ENCODE results near the genes ZNF776, ZSCAN22 and RPS5.

DNA sequence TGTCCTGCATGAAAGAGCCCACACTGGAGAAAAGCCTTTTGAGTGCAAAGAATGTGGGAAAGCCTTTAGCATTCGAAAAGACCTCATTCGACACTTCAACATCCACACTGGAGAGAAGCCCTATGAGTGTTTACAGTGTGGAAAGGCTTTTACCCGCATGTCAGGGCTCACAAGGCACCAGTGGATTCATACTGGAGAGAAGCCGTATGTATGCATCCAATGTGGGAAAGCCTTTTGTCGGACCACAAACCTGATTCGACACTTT, 11.3 kb downstream of the ZNF460 start:
- PRO-cap, 5 experiments, result peak in 2 of 5 experiments; most common plus-strand start position 129 of the sequence (in 2)
- RAMPAGE, long total RNA, 2 experiments, result no peak in any of the 2 experiments
- RRBS, result no CpG with 5 or more reads among the region's 6 CpGs

DNA sequence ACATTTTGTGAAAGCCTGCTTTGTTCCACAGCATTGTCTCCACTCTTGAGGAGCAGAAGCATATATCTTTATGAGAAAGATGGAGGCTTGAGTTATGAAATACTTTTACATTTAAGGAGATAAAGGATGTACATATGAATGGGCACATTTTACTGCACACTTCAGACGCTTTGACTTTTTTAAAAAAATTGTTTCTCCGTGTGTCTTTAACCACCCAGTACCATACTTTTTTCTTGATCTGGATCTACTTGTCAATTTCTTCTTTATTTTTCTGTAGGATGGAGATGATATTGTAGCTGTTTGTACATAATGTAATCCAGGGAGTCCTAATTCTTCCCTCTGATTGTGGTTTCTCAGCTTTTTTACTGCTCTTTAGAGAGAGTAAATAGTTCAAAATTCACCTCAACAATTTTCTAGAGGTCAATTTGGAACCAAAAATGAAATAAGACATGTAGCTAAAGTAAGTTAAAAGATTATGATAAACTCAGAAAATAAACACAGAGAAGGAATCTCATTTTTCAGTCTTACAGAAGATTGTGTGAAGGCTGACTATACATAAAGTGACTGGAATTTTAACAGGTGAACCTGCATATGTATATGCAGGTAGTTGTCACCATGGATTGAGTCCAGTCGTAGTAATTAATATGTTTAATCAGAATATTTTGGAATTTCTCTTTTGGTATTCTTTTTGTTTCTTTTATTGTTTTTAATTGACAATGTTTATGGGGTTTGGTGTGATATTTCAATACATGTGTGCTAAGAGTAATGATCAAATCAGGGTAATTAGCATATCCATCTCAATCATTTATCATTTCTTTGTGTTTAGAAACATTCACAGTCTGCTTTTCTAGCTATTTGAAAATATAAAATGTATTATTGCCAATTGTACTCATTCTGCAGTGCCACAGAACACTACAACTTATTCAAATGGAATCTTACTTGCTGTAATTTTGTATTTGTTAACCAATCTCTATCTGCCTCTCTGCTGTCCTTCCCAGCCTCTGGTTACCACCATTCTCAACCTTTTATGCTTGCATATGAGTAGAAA, 12.8 kb downstream of the ZNF460 start:
- PRO-cap, 5 experiments, result no peak in any of the 5 experiments
- RAMPAGE, long total RNA, 2 experiments, result no peak in any of the 2 experiments
- RRBS, result no CpG with 5 or more reads among the region's 3 CpGs

DNA sequence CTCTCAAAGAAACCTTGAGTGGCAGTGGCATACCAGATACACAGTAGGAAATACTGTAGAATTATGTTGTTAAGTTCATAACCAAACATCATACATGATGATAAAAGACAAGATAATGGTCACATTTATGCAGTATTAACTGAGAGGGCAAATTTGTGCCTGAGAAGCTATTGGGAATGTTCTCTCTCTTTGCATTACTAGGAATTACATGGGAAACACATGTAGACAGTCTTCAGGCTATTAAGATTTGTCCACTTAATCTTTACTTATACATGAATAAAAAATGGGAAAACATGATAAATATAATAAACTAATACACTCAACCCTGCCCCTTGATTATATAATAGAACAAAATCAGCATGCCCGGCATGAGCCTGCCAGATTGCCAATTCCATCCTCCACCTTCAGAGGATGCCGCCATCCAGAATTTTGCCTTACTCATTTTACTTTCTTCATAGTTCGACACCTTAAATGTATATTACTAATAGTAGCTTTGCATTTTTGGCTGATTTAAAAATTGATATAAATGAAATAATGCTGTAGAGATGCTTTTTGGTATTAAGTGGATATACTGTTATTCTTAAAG, 14.3 kb upstream of the ZNF543 start:
- PRO-cap, 5 experiments, result no peak in any of the 5 experiments
- RAMPAGE, long total RNA, 2 experiments, result no peak in any of the 2 experiments
- RRBS, result no CpG with 5 or more reads among the region's 3 CpGs

- PRO-cap, 5 experiments, result no peak in any of the 5 experiments
- RAMPAGE, long total RNA, 2 experiments, result no peak in any of the 2 experiments
- RRBS, result 8% methylated on average over 3 of the region's 15 CpGs
Measured at GRCh38 chr19:57363733-57364265, 448 bp downstream of the TRAPPC2B start.

DNA sequence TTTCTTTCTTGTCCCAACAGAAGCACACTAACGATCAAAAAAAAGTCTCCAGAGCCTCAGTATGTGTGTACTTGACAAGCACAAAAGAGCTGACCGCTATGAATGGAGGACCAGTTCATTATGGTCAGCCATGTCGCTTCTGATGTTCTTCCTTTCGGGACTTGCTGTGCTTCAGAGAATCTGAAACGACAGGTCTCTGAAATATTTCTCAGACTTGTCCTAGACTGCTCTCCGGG, 422 bp upstream of the ZNF749 start:
- PRO-cap, 5 experiments, result no peak in any of the 5 experiments
- RAMPAGE, long total RNA, 2 experiments, result no peak in any of the 2 experiments
- RRBS, result no CpG with 5 or more reads among the region's 6 CpGs

DNA sequence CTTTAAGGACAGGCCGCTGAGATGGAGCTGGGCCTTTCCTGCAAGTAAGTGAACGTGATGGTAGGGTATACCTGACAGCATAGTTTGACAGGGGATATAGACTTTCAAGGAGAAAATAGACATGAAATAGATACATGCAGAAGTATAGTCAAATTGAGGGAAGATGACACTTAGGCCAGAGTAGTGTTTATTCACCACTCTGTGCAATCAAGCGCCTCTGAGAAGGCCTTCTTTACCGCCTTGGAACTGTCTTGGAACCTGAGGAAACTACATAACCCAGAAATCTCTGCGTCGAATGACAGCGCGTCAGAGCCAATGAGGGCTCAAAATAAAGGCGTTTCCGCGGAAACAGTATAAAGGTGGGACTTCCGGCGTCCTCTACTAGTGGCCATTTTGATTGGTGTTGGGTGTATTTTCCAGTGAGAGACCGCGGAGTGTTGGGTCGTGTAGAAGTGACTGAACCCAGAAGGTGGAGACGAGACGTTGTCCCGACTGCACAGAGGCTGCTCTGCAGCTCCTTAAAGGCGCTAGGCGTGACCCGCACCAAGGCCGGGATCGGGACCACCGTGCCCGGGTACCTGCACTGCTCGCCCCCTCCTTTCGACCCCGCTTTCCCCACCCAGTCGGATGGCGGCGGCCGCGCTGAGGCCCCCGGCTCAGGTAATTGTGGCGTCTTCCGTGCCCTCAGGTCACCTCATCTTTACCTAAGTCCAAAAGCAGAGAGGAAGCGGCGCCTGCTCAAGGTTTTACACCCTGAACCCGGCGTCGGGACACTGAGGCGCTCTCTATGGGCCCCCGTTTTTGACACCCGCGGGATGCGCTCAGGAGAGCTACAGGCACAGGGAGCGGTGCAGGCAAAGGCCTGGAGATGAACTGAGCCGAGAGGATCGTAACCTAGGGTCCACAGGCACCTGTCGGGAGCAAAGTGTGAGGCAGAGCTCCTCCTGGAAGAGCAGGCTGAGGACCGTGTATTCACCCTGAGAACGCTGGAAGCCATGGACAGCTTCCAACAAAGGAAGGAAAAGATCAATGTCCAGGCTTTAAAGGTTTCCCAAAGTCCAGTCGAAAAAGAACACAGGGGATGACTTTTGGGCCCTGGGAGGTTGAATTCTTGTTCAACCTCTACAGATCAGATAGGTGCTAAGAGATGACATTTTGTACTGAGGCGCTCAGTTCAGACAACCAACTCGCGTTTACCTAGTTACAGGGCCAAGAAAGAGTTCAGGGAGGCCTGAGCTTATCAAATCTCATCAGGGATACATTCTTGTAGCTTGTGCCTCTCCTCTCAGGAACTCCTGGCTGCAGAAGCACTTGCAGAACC, at the start of gene ZNF776:
Gene ZNF776, plus strand, starts transcription at position 384 of the 1,321 bp plus-strand sequence.
- PRO-cap, 5 experiments, result peak in 5 of 5 experiments; most common plus-strand start position 384 of the sequence (in 3); most common minus-strand start position 988 of the sequence (in 1)
- RAMPAGE, long total RNA, 2 experiments, result start-site peak on the plus strand in 2 of 2 experiments, centred at positions 393 to 401 of the sequence, 66 to 174 reads per replicate
- RRBS, result 2% methylated on average over 14 of the region's 57 CpGs

- PRO-cap, 5 experiments, result no peak in any of the 5 experiments
- RAMPAGE, long total RNA, 2 experiments, result no peak in any of the 2 experiments
- RRBS, result no CpG with 5 or more reads among the region's 6 CpGs
Measured at GRCh38 chr19:57800694-57801216, 14.0 kb downstream of the ZNF552 start.

GRCh38 chr19:57815208-57815976, 679 bp upstream of the ZNF552 start:
- PRO-cap, 5 experiments, result no peak in any of the 5 experiments
- RAMPAGE, long total RNA, 2 experiments, result no peak in any of the 2 experiments
- RRBS, result no CpG with 5 or more reads among the region's 15 CpGs

- PRO-cap, 5 experiments, result no peak in any of the 5 experiments
- RAMPAGE, long total RNA, 2 experiments, result no peak in any of the 2 experiments
- RRBS, result no CpG with 5 or more reads among the region's 10 CpGs
Measured at GRCh38 chr19:57816645-57817169, 2.0 kb upstream of the ZNF552 start.

- PRO-cap, 5 experiments, result no peak in any of the 5 experiments
- RAMPAGE, long total RNA, 2 experiments, result no peak in any of the 2 experiments
- RRBS, result no CpG with 5 or more reads among the region's 13 CpGs
Measured at GRCh38 chr19:57867703-57868487, 18.2 kb downstream of the ZNF587 start.

DNA sequence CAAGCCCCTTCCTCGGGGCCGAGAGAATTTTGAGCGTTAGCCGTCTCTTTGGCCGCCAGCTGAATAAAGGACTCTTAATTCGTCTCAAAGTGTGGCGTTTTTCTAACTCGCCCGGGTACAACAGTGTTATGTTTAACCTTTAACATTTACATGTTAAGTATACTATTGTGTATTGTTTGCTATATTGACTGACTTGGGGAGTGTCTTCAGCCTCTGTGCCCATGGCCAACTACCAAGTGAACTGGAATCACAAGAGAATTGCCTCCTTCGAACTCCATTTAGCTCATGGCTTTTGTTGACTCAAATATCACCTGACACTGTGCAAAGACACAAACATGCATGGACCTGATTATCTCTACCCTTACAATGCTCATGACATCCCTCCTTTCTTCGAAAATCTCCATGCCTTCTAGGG, 800 bp downstream of the ZNF814 start:
- PRO-cap, 5 experiments, result no peak in any of the 5 experiments
- RAMPAGE, long total RNA, 2 experiments, result no peak in any of the 2 experiments
- RRBS, result no CpG with 5 or more reads among the region's 11 CpGs

DNA sequence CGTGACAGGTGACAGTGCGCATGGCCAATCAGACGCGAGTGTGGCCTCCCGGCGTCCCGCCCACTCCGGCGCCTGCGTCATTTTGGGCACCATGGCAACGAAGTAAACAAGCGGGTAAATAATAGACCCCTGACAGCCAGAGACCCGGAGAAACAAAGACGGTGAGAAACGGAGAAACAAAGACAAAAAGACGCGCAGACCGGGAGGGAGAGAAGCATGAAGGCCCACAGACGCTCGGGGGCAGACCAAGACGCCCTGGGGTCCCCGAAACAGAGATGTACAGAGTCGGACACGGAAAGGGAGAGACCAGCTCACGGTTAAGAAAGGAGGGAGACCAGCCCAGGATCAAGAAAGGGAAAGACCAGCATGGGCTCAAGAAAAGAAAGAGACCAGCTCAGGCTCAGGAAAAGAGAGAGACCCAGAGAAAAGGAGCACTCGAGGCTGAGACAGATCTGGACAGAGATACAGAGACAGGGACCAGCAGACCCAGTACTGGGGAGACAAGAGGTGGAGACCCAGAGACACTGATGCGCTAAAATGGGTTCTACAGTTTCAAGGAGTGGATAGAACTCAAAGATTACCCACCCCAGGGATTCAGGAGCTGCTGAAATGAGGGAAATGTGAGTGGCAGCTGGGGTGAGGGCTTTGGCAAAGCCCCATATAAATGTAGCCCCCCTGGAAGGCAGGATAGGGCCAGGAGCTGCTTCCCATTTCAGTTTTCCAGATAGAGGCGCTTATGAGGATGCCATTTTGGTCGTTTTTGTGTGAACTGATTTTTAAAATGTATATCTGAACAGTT, 496 bp upstream of the ZSCAN18 start:
- PRO-cap, 5 experiments, result peak in 5 of 5 experiments; most common plus-strand start position 155 of the sequence (in 2)
- RAMPAGE, long total RNA, 2 experiments, result no peak in any of the 2 experiments
- RRBS, result 1% methylated on average over 7 of the region's 29 CpGs

DNA sequence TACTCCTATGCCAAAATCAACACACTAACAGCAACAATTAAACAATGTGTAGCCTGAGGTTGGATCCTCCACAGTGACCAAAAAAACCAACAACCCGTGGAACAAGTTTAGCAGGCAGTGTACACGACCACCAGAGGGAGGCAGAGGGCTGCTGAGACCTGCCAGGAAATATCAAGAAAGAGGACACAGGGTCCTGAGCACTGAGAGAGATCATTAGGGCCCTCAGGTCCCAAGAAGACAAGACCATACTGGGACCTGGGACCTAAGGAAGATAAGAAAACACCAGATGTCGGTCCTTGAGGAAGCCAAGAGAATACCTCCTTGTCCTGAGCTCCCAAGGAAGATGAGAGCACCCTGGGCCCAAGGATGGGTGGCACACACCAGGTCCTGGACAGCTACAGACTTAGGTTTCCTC, 895 bp upstream of the ZNF274 start:
- PRO-cap, 5 experiments, result no peak in any of the 5 experiments
- RAMPAGE, long total RNA, 2 experiments, result no peak in any of the 2 experiments
- RRBS, result no CpG with 5 or more reads among the region's 3 CpGs

- PRO-cap, 5 experiments, result peak in 5 of 5 experiments; most common plus-strand start chr19:58327019 (in 4); most common minus-strand start chr19:58326933 (in 5)
- RAMPAGE, long total RNA, 2 experiments, result start-site peak on the plus strand in 1 of 2 experiments, at chr19:58327019-58327051 at its widest, 64 reads per replicate; start-site peak on the minus strand in 1 of 2 experiments, at chr19:58326864-58326923 at its widest, 96 reads per replicate
- RRBS, result 2% methylated on average over 16 of the region's 29 CpGs
Measured at GRCh38 chr19:58326421-58327132, at the start of gene ZSCAN22. TSS of gene ZSCAN22 (plus strand) at chr19:58326994.

DNA sequence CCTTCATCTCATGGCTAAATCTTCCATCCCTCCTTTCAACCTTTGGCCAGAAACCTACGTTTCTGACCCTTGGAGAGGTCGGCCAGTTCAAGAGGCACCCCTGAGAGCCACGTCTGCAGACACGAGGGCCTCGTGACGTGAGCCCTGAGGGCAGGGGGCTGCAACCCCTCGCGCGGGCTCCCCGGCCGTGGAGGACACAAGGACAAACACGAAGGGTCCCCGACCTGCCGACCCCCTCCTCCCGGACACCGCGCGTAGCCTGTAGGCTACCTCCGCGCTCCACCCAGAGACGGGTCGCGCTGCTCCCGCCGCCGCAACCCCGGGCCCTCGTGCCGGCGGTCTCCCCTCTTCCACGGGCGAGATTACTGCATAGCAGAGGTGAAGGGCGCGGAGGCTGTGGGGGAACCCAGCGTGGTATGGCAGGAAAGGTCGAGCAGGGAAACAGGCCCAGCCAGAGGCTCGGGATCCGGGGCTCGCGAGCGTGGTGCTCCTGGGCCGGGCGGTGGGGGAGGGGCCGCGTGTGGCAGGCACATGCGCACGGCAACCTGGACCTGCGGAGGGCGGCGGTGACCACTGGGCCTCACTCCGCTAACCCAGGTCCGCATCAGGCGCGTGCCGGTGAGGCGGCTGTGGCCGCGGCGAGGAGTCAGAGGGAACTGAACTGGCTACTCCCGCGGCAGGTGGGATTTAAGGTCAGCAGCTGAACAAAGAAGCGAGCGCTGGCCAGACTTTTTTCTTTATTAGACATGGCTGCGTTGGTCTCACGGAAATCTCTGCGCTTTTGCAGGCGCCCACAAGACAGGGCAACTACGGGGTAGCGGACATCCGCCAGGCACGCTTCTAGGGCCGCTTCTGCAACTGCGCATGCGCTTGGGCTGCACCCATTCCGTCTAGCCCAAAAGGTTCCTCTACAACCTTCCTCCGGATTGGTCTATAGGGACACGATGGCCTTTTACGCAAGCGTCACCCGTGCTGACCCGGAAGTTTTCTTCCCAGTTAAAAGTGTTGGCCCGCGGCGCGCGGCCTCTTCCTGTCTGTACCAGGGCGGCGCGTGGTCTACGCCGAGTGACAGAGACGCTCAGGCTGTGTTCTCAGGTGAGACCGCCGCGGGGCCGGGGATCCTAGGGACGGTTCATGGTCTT, at the start of gene RPS5:
Gene RPS5, plus strand, starts transcription at position 1,025 of the 1,142 bp plus-strand sequence.
- PRO-cap, 5 experiments, result peak in 5 of 5 experiments; most common plus-strand start position 1,025 of the sequence (in 5); most common minus-strand start position 856 of the sequence (in 4)
- RAMPAGE, long total RNA, 2 experiments, result start-site peak on the plus strand in 2 of 2 experiments, centred at positions 1,037 to 1,038 of the sequence, 2,518 to 5,725 reads per replicate; start-site peak on the minus strand in 1 of 2 experiments, centred at positions 499 to 838 of the sequence, 8 reads per replicate
- RRBS, result 1% methylated on average over 33 of the region's 97 CpGs

DNA sequence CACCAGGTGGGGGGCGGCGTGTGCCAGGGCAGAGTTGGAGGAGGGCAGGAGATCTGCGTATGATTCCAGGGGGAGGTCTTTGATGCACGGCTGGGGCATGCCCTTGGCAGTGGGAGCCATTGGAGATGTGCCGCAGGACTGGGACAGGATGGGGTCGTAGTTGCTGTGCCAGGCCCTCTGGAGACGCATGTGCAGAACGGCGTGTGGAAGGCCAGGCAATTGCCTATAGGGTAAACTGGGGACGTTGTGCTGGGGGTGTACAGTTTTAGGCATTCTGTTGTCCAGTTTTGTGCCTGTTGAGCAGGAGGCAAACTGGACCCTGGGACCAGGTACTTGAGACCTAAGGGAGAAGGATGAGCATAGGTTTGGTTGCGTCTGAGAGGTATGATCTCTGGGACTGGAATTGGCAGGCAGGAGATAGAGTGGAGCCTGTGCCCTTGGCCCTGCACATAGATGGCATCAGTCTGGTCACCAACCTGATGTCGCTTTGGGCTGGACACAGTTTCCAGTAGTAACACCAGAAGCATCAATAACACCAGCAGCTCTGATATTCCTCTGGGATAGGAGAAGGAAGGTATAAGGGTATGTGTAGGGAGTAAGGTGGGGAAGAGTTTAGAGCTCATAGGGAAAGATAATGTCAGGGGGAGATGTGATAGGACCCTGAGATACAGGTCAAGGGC, 892 bp downstream of the ZNF584 start:
- PRO-cap, 5 experiments, result no peak in any of the 5 experiments
- RAMPAGE, long total RNA, 2 experiments, result no peak in any of the 2 experiments
- RRBS, result no CpG with 5 or more reads among the region's 12 CpGs

DNA sequence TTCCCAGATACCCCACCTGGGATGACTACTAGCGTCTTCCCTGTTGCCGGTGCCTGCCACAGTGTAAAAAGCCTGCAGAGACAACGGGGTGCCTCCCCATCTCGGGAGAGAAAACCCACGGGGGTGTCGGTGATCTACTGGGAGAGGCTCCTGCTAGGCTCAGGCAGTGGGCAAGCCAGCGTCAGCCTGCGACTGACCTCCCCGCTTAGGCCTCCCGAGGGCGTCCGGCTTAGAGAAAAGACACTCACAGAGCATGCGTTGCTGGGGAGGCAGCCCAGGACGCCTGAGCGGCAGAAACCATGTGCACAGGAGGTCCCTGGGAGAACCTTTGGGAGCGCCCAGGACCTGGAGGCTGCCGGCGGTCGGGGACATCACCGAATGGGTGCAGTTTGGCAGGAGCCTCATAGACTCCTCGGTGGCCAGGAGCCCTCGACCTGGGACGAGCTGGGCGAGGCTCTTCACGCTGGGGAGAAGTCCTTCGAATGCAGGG, 3.9 kb downstream of the ZNF324 start:
- PRO-cap, 5 experiments, result no peak in any of the 5 experiments
- RAMPAGE, long total RNA, 2 experiments, result no peak in any of the 2 experiments
- RRBS, result no CpG with 5 or more reads among the region's 26 CpGs

GRCh38 chr19:58475055-58475317, 1.2 kb upstream of the ZNF446 start:
- PRO-cap, 5 experiments, result no peak in any of the 5 experiments
- RAMPAGE, long total RNA, 2 experiments, result no peak in any of the 2 experiments
- RRBS, result no CpG with 5 or more reads among the region's 7 CpGs

- PRO-cap, 5 experiments, result peak in 1 of 5 experiments; most common minus-strand start chr19:58498038 (in 1)
- RAMPAGE, long total RNA, 2 experiments, result no peak in any of the 2 experiments
- RRBS, result no CpG with 5 or more reads among the region's 9 CpGs
Measured at GRCh38 chr19:58497640-58498206, 14.1 kb downstream of the SLC27A5 start.

DNA sequence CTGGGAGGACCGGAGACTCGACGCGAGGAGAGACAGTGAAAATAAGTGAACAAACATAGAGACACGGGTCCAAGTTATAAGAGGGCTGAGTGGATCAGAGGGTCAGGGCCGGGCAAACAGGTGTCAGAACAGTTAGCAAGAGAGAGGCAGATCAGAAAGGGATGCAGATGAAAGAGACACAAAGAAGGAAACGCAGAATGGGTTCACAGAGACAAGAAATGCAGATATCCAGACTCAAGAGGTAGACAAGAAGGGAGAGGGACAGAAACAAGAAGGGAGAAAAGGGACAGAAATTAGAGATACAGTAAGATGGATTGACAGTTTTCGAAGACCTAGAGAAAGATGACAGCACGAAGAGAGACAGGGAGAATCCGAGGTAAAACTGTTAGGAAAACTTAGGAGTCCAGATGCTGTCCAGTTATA, 745 bp upstream of the MZF1 start:
- PRO-cap, 5 experiments, result no peak in any of the 5 experiments
- RAMPAGE, long total RNA, 2 experiments, result no peak in any of the 2 experiments
- RRBS, result 1% methylated on average over 5 of the region's 10 CpGs